Lower leg skin (tissue), 2 donors: Measurements from ENCODE around the genes GLRA1 and FAM114A2.

- PRO-cap: no peak
- RAMPAGE, long total RNA, 2 experiments: no peak in any of the 2 experiments
Observed at GRCh38 chr5:150782663-150783222, 4.2 kb downstream of the SMIM3 start.

DNA sequence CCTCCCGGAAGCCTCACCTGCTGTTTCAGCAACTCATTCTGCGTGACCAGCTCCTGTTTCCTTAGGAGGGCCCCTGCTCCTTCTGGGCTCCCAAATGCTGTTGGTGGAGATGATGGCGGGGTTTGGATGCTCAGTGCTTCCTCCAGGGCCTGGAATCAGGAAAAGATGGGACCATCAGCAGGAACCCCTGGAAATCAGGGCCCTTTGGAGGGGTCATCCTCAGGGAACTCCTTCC lies 16.3 kb downstream of the GPX3 start:
- PRO-cap: no peak
- RAMPAGE, long total RNA, 2 experiments: start-site peak on the minus strand in 1 of 2 experiments, centred at position 131 of the sequence, 40 reads per replicate

DNA sequence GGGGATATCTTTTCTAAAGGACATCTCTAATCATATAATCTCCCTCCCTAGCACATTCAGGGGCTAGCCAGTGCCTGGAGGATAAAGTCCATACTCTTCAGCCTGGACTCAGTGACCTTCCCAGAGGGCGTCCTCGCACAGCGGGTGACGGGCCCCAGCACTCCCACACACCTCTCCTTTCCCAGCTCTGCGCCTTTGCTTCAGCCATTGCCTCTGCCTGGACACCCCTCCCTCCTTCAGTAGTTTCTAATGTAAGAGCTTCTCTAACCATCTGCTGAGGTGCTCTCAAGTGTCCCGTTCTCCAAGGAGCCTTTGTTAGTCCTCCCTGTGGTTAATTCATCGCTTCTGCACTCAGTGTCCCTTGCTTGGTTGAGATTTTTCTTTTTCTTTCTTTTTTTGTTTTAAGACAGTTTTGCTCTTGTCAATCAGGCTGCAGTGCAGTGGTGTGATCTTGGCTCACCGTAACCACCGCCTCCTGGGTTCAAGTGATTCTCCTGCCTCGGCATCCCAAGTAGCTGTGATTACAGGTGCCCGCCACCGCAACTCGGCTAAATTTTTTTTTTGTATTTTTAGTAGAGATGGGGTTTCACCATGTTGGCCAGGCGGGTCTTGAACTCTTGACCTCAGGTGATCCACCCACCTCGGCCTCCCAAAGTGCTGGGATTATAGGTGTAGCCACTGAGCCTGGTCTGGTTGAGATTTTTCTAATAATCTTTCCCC lies 15.4 kb upstream of the TNIP1 start:
- PRO-cap: no peak
- RAMPAGE, long total RNA, 2 experiments: no peak in any of the 2 experiments

- PRO-cap: no peak
- RAMPAGE, long total RNA, 2 experiments: no peak in any of the 2 experiments
Observed at GRCh38 chr5:151217553-151218030, 6.3 kb downstream of the CCDC69 start.

- PRO-cap: no peak
- RAMPAGE, long total RNA, 2 experiments: no peak in any of the 2 experiments
Observed at GRCh38 chr5:151263825-151264618, 11.0 kb downstream of the GM2A start.

GRCh38 chr5:151447979-151448859 lies 816 bp downstream of the SLC36A1 start:
- PRO-cap: no peak
- RAMPAGE, long total RNA, 2 experiments: no peak in any of the 2 experiments

DNA sequence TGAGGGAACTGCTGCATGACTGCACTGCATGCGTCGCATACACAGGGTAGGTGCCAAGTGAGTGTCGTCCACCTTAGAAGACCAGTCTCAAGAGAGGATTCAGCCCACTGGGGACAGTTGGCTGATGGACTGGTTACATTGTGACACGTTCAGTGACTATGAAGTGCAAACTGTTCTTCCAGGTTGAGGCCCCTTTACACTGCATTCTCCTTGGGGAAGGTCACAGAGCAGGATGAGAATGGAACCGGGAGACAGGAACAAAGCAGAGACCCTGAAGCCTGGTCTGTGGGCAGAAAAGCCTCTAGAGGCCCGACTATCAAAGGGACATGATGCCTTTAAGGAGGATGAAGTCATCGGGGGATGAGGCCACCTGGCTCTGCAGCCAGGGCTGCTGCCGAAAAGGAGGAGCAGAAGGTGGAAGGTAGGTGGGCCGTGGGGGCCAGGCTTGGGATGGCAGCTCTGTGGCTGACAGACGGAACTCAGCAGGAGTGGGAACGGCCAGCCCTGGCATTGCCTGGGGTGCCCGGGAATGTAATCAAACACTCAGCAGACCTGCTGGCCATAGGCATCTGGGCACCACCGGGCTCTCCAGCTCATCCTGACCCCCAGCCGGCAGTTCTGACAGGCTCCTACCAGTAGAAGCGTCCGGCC lies 4.1 kb upstream of the FAT2 start:
- PRO-cap: no peak
- RAMPAGE, long total RNA, 2 experiments: no peak in any of the 2 experiments

- PRO-cap: unidirectional peak, minus-strand start at chr5:151619922
- RAMPAGE, long total RNA, 2 experiments: no peak in any of the 2 experiments
Observed at GRCh38 chr5:151619812-151620138, 28.6 kb upstream of the FAT2 start.

DNA sequence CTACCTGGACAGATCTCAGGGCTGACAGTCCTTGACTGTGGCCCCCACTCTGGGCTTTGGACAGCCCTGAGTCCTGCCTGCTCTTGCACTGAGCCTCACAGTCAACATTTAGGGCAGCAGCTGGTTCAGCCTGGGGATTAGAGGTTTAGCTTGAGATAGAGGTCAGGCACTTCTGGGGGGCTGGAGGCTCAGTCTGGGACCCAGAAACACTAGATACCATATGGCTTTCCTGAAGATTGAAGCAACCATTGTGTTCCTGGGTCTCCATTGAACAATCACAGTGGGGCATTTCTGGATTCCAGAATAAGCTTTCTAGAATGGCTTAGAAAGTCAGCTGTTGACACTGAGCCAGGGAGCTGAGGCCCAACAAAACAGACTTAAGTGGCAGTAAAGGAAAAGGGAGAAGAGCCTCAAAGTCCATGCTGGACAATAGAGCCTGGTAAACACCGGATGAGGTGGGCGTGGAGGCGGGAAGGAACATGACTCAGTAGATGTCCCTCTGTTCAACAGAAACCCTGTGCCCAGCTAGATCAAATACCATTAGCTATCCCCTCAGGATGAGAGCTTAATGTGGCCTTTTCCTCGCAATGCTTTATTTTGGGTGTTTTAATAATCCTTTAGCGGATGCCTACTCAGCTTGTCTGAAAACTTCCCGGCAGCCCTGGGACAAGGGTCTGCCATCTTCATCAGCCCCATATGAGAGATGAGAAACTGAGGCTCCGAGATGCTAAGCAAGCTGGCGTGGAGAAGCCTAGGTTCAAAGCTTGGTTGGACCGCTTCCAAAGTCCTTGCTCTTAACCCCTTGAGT lies 14.8 kb downstream of the SPARC start:
- PRO-cap: no peak
- RAMPAGE, long total RNA, 2 experiments: no peak in any of the 2 experiments

GRCh38 chr5:151693894-151694490 lies 7.3 kb upstream of the SPARC start:
- PRO-cap: no peak
- RAMPAGE, long total RNA, 2 experiments: no peak in any of the 2 experiments

- PRO-cap: no peak
- RAMPAGE, long total RNA, 2 experiments: no peak in any of the 2 experiments
Observed at GRCh38 chr5:151745057-151745738, 13.2 kb downstream of the ATOX1 start.

DNA sequence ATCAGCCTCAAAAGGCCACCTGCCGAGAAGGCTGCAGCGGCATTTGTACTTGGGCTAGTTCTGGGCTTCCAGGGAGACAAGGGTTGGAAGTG lies 938 bp downstream of the G3BP1 start:
- PRO-cap: no peak
- RAMPAGE, long total RNA, 2 experiments: no peak in any of the 2 experiments

DNA sequence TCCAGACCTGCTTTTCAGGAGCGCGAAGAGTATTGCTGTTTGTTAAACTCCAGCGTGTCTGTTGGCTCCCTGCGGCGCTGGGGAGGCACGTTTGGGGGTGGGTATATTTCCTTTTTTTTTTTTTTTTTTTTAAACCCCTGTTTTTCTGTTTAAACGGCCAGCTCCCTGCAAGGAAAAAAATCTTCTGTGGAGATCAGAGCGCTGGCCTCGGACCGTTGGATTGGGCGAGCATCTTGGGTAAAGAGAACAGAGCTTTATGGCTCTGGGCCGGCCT lies at the start of gene GLRA1:
Gene GLRA1 (minus strand): TSS at position 79 of the 274 bp plus-strand sequence.
- PRO-cap: no peak
- RAMPAGE, long total RNA, 2 experiments: no peak in any of the 2 experiments

DNA sequence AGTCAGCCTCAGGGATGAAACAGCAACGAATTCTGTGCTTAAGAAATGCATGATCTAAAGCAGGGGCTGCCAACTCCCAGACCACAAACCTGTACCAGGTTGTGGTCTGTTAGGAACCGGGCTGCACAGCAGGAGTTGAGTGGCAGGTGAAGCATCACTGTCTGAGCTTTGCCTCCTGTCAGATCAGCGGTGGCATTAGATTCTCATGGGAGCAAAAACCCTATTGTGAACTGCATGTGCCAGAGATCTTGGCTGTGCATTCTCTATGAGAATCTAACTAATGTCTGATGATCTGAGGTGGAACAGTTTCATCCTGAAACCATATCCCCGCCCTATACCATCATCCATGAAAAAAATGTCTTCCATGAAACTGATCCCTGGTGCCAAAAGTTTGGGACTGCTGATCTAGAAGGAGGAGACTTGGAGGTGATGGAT lies 239.7 kb upstream of the GLRA1 start:
- PRO-cap: no peak
- RAMPAGE, long total RNA, 2 experiments: no peak in any of the 2 experiments

GRCh38 chr5:154038172-154039479 lies at the start of gene FAM114A2:
TSS of gene FAM114A2 (minus strand) at chr5:154038910.
- PRO-cap: bidirectional peak, plus-strand start at chr5:154038999, minus-strand start at chr5:154038921
- RAMPAGE, long total RNA, 2 experiments: start-site peak on the plus strand in 2 of 2 experiments, at chr5:154038963-154038999 at its widest, 59 to 104 reads per replicate; start-site peak on the minus strand in 2 of 2 experiments, at chr5:154038878-154038926 at its widest, 76 to 99 reads per replicate

DNA sequence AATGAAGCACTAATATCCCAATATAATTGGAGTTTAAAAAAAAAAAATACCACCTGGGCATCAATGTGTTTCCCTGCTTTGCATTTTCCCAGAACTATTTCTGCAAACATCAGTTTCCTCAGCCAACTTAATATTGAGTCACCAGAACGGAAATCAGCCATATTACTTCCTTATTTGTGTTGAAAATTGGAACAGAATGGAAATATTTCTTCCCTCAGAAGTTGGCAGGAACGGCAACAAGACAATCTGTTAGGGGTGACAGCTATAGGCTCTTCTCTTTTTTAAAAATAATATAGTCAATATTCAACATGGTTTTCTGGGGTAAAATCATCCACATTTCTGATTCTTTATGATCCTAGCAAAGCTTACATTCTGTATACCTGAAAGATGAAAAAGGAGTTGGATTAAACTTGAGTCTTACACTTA lies 4.0 kb downstream of the MFAP3 start:
- PRO-cap: unidirectional peak, plus-strand start at position 217 of the sequence
- RAMPAGE, long total RNA, 2 experiments: no peak in any of the 2 experiments

GRCh38 chr5:154221663-154222018 lies 31.1 kb downstream of the GALNT10 start:
- PRO-cap: no peak
- RAMPAGE, long total RNA, 2 experiments: no peak in any of the 2 experiments

DNA sequence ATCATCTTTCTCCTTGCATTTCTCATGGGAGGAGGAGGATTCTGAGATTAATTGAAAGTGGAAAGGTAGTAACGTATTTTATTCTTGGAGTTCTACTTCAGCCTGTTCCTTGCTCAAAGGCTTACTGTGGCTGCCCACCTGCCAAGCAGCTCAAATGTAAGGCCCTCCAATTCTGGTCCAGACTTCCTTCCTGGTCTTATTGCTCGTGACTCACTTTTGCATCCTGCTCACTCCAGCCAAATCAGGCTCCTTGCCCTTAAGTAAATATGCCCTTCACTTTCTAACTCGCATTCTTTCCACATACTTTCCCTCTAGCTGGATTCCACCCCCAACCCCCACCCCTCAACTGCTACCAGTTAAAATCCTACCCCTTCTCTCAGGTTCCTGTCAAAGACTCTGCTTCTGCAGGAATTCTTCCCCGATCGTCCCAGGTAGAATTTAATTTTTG lies 96.6 kb downstream of the GALNT10 start:
- PRO-cap: no peak
- RAMPAGE, long total RNA, 2 experiments: no peak in any of the 2 experiments

- PRO-cap: no peak
- RAMPAGE, long total RNA, 2 experiments: no peak in any of the 2 experiments
Observed at GRCh38 chr5:154389875-154390381, 55.9 kb upstream of the SAP30L start.

DNA sequence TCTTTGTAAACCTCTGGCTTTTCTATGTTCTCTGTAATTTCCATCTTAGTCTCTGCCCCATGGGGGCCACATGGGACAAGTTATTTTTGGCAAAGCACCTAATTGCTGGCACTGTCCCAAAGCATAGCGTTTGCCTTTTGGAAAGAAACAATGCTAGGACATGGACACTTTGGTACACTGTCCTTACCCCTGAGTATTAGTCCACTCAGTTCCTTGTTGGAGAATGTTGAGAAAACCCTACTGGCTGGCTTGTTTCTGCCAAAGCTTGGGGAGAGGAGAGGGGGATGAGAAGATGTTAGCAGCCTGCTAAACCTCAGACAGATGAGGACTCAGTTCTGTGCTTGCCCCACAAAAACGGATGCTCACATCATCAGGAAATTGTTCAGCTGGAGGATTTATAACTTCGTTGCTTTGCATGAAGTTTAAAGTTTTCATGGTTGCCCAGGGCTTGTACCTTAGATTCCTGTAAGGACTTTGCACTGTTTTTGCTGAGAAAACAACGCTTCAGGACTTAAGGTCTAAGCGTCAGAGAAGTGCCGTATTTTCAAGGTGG lies 13.7 kb downstream of the SAP30L start:
- PRO-cap: no peak
- RAMPAGE, long total RNA, 2 experiments: no peak in any of the 2 experiments